Osteoblast (primary cell): ENCODE measurements around a stretch of chr11.

- CAGE, long polyA plus RNA, result no peak
- RRBS, result 4% methylated on average over 42 of the region's 55 CpGs
These were observed 644 bp downstream of the ANO1 start for GRCh38 chr11:70078716-70079206.

GRCh38 chr11:70090810-70091627, 12.9 kb downstream of the ANO1 start:
- CAGE, long polyA plus RNA, result no peak
- RRBS, result no CpG with 5 or more reads among the region's 14 CpGs

GRCh38 chr11:70108056-70108623, 30.0 kb downstream of the ANO1 start:
- CAGE, long polyA plus RNA, result no peak
- RRBS, result no CpG with 5 or more reads among the region's 13 CpGs

GRCh38 chr11:70188419-70188954, 14.6 kb upstream of the FADD start:
- CAGE, long polyA plus RNA, result no peak
- RRBS, result no CpG with 5 or more reads among the region's 9 CpGs

DNA sequence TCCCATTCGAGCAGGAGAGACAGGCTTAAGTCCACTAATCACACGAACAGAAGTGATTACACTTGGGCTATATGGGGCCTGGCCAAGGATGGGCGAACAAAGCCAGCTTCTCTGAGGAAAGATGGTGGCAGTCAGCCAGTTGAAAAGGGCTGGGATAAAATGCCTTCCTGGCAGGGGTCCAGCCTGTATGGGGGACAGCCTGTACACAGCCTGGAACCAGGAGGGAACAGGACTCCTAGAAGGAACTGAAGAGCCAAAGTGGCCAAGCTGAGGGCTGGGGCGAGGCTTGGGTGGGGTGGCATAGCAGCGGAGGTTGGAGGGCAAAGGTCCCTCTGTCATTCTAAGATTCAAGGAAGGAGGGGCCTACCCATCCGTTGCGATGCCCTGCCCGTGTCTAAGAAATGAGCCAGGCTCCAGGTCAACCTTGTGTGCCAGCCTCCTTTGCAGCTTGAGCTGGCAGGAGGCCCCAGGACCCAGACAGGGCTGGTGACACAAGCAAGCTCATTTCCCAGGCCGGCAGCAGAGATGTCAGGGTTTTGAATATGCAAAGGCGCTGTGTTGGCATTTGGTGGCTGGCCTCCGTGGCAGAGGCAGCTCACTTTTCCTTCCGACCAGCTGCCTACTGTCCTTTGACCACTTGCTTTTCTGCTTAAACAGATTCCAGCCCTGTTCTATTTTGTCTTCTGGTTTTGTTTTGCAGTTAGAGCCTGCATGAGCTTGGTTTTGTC, 22.7 kb downstream of the FADD start:
- CAGE, long polyA plus RNA, result no peak
- RRBS, result no CpG with 5 or more reads among the region's 12 CpGs

GRCh38 chr11:70293251-70293878, 22.9 kb downstream of the PPFIA1 start:
- CAGE, long polyA plus RNA, result no peak
- RRBS, result no CpG with 5 or more reads among the region's 9 CpGs

DNA sequence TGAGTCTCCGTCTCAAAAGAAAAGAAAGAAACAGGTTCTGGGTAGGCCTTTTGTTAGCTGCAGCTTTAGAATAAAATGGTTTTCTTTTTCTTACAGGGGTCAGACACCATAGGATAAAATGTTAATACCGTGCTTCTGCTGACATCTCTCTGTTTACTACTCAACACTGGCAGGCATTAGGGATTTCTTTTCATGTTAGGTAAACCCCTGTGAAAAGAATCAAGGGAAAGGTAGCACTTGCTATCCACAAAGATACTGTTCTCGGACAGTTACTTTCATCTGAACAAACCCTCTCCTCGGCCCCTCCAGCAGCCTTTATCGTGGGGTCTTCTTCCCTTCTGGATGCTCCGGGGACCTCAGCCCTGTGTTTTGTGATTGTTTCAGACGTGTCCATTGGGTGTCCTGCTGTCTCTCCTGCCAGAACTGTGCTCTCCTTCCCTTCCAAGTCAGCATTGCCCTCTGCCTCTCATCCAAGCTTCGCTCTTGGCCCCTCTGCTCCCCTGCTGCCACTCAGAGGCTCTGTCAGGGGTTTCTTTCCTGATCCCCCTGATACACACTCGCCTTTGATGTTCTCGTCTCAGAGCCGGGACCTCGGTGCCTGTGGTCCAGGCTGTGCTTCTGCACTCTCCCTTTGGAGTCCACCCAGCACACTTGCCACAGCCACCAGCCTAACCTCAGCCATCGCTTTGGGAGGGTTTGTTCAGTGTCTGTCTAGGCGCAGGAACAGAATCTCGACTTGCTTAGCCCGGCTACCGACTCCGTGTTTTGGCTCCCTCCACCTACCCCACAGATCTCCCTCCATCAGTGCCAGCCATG, 28.9 kb downstream of the PPFIA1 start:
- CAGE, long polyA plus RNA, result no peak
- RRBS, result no CpG with 5 or more reads among the region's 18 CpGs

DNA sequence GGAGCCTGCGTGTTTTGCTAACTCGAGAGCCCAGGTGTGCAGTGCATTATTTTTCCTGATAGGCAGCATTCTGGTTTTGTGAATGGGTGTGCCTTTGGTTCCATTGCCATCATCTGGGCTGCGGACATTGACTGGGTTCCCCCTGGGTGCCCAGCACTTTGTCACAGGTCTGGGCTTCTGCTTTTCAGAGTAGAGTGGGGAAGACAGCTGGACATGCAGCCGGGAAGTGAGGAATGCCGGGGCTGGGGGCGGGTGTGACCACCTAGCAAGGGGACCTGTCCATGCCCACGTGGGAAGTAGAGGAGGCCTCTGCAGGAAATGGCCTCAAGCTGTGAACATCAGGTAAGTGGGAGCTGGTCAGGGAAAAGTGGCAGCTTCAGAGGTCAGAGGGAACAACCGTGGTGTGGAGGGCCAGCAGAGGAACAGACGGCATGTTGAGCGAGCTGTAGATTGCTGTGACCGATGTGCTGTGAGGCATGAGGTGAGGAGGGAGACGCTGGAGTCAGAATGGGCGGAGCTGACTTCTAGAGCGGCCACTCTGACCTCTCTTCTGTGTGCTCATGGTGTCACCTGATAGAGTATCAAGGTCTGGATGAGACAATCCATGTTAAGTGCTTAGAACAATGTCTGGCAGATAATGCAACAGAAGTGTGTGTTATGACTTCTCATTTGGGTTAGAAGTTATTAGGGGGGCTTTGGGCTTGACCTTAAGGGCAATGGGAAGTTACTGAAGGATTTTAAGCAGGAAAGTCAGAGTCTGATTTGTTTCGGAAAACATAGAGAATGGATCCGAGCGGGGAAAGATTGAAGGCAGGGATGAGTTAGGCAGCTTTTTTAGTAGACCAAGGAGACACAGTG, 42.4 kb downstream of the PPFIA1 start:
- CAGE, long polyA plus RNA, result no peak
- RRBS, result no CpG with 5 or more reads among the region's 17 CpGs

GRCh38 chr11:70326049-70326976, 55.8 kb downstream of the PPFIA1 start:
- CAGE, long polyA plus RNA, result no peak
- RRBS, result no CpG with 5 or more reads among the region's 11 CpGs

- CAGE, long polyA plus RNA, result no peak
- RRBS, result no CpG with 5 or more reads among the region's 21 CpGs
These were observed 16.2 kb upstream of the CTTN start for GRCh38 chr11:70381805-70382951.

DNA sequence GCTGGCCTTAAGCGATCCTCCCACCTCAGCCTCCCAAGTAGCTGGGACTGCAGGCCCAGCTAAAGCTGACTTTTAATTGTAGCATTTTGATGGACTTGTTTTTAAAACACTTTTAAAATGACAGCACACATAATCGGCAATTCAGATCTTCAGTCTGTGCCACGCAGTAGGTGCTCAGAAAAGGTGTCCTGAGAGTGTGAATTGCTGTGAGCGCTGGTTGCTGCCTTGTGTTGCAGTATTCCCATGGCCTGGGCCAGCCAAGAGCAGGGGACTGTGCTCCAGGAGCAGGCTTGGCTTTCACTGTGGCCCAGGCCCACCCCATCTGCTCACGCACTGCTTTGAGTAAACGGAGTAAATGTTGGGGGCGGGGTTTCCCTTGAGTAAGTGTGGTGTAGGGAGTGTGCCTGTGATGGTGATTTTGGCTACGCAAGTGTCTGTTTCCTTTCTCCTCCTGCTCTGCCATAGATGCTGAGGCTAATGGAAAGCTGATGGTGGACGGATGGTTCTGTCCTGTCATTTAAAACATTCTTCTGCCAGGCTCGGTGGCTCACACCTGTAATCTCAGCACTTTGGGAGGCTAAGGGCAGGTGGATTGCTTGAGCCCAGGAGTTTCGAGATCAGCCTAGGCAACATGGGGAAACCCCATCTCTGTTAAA, 2.3 kb downstream of the CTTN start:
- CAGE, long polyA plus RNA, result no peak
- RRBS, result no CpG with 5 or more reads among the region's 11 CpGs

DNA sequence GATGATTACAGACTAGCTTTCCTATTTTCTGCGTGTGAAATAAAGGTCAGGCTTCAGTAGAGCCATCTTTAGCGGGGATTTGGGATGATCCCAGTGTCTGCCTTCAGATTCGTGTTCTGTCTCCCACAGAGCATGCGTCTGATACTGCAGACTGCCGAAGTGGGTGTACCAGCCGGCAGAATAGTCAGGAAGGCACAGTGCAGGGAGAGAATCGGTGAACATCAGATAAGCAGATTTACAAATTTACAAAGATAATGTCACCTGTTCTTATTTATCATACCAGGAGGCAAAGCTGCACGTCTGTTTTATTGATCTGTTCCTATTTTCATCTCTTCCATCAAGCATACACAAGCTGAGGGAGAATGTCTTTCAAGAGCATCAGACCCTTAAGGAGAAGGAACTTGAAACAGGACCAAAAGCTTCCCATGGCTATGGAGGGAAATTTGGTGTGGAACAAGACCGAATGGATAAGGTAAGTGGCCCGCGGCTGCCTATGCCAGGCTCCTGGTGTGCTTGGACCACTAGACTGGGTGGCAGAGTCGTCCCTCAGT, 11.2 kb downstream of the CTTN start:
- CAGE, long polyA plus RNA, result no peak
- RRBS, result no CpG with 5 or more reads among the region's 12 CpGs

DNA sequence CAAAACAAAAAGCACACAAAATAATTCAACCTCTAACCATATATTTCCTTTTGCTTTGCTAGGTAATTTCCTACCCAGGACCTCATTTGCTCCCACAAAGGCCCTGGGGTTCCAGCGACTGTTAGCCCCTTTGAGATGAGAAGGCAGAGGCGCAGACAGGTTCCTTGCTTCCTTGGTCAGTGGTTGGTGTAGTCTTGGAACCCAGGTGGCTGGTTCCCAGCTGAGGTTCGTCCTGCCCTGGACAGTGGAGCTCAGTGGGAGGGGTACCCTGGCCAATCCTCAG, 61.6 kb downstream of the CTTN start:
- CAGE, long polyA plus RNA, result no peak
- RRBS, result no CpG with 5 or more reads among the region's 3 CpGs

GRCh38 chr11:70713871-70714146, 315.5 kb downstream of the CTTN start:
- CAGE, long polyA plus RNA, result no peak
- RRBS, result no CpG with 5 or more reads among the region's 3 CpGs

DNA sequence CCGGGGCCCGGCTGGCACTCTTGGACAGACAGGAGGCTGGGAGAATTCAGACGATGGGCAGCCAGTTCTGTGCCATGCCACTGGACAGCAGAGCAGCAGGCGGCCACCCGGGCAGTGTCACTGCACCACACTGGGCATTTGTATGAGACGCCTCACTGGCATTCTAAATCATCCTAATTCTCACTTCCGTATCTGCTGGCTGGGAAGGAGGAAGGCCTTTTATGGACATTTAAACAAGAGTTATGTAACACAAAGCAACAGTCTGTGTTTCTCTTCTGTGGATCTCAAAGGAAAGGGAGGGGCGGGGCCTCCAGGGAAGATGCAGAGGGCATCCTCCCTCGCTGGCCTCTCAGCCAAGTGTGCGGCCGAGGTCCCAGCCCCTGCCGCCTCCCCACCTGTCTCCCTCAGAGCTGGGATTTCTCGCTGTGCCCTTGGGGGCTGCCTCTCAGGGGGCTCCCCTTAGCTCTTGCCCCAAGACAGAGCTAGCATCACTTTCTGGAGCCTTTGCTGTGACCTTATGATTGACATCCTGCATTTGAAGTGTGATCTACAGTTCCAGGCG, 350.2 kb downstream of the SHANK2 start:
- CAGE, long polyA plus RNA, result no peak
- RRBS, result 51% methylated on average over 3 of the region's 14 CpGs

DNA sequence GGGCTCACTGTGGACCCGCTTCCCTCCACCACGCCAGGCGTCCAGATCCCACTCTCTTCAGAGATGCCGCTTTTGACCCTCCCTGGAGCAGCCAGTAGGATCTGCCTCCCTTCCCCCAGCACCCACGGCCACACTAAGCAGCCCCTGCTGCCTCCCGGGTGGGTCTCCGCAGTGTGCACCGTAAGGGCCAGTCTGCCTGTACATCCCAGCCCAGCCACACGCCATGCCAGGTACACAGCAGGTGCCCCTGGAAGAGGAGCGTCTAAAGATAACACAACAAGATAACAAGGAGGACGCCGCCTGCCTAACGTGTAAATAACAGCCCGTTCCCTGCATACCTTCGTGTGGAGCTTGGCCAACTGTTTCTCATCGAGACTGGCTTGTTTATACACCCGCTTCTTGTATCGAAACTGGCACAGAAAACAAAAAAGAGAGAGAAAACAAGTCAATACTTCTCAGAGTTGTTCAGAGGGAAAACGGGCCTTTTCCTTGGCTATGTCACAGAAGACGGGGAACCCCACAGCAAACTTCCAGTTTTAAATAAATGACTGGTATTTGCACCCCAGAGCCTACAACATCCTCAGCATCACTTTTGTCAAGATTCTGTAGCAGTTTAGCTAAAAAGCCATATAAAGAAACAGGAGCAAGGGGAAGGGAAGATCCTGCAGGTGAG, 139.3 kb downstream of the SHANK2 start:
- CAGE, long polyA plus RNA, result no peak
- RRBS, result no CpG with 5 or more reads among the region's 20 CpGs

DNA sequence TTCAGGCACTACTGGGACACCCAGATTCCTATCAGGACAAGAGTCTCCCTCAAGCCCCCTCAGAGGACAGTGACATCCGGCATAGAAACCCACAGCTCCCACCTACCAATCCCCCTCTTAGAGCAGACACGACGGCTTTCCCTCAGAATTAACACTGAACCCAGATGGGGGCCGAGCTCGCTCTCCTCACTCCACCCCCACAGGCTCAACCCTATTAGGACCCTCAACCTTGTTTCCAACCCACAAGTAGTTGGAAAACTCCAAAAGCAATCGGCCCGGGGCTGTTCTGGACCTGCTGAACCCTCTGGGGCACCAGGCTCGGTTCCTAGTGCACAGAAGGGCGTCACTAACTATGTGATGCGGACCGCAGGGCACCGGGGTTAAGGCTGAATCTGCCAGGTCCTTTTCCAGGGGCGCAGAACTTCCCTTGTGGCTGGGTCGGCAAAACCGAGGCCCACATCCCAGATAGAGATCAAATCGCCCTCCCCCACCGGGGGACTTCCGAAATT, 1.9 kb downstream of the SHANK2 start:
- CAGE, long polyA plus RNA, result no peak
- RRBS, result 95% methylated on average over 5 of the region's 18 CpGs

GRCh38 chr11:71251223-71251711, 1.1 kb downstream of the SHANK2 start:
- CAGE, long polyA plus RNA, result no peak
- RRBS, result 4% methylated on average over 26 of the region's 59 CpGs

DNA sequence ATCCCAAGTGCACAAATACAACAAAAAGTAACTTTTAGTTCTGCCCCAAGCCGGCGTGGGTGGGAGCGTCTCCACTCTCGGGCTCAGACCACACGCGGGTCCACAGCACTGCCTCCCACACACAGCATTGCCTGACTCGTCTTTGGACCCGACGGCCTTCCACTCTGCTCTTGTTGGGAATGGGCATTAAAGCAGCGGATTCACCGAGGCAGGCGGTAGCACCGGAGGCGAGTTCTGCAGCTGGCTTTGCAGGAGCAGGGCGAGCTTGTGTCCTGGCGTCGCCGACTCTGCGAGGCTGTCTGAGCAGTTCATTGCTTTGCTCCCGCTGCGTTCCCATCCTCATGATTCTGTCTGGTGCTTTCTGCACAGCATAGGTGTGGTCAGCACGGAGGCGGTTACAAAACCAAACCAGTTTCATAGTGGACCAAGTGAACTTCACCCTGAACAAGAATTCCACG, 23.1 kb downstream of the NADSYN1 start:
- CAGE, long polyA plus RNA, result no peak
- RRBS, result no CpG with 5 or more reads among the region's 24 CpGs

GRCh38 chr11:71804634-71804878, 28.4 kb upstream of the DEFB108B start:
- CAGE, long polyA plus RNA, result no peak
- RRBS, result no CpG with 5 or more reads among the region's 1 CpG